Mammary microvascular endothelial cell (primary cell): ENCODE results near the genes DYNC2LI1 and PPM1B.

GRCh38 chr2:43110366-43111037 lies 115.9 kb downstream of the ZFP36L2 start:
- RAMPAGE, long total RNA: no peak

DNA sequence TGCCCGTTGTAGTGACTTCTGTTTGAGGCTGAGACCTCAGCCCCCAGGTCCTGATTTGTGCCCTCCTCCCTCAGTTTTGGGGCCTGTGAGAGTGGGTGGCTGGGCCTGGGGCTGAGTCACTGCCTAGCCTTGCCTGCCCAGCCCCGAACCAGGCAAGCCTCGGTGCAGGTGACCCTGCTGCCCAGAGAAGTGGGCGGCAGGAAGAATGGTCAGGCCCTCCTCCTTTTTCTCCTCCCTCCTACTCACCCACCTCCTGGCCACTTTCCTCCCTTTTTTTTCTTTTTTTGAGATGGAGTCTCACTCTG lies 66.6 kb downstream of the ZFP36L2 start:
- RAMPAGE, long total RNA: no peak

- RAMPAGE, long total RNA: no peak
Observed at GRCh38 chr2:43173897-43174282, 52.5 kb downstream of the ZFP36L2 start.

DNA sequence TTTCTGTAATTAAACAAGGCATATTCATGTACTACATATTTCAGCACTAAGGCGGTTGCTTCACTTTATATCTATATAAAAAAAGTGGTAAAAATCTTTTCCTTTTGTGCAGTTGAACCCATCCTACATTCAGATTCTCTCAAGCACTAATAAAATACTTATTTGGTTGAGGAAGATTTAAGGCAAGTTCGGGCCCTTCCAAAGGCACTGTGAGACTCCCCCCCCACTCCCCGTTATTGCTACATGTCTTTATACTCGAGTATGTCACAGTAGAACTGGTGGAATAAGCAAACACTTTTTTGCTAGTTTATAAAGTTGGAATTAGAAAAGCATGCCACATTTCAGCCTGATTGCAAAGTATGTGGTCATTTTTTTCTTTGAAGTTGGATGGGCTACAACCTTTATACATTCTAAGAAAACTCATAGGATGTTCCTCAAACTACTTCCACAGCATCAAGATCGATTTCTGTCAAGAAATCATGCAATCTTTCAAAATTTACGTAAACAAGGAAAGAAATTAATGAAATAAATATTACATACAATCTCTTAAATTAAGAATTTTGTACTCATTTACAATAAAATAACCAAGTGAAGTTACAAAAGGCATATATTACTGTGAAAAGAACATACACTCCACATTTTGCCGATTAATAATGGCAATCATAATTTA lies 3.6 kb downstream of the ZFP36L2 start:
- RAMPAGE, long total RNA: no peak

- RAMPAGE, long total RNA: no peak
Observed at GRCh38 chr2:43223422-43224599, 2.6 kb downstream of the ZFP36L2 start.

DNA sequence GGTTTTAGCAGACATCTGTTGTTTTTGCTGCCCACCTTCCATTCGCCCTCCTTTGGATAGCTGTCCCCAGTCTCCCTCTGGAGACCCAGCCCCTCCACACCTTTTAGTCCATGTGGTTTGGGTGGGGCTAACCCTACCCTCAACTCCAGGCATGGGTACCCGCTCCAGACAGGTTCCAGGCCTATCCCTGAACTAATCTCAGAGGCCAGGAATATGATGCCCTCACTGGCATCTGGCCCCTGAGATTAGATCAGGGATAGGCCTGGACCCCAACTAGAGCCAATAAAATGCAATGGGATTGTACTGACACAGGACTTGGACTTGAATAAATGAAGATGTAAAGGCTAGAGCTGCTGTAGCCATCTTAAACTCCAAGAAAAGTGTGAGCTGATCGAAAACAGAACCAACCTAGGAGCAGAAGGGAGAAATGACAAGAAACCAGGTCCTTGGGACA lies 27.5 kb upstream of the ZFP36L2 start:
- RAMPAGE, long total RNA: no peak

GRCh38 chr2:43267341-43267897 lies 41.0 kb upstream of the ZFP36L2 start:
- RAMPAGE, long total RNA: no peak

- RAMPAGE, long total RNA: no peak
Observed at GRCh38 chr2:43300515-43301702, 74.5 kb upstream of the ZFP36L2 start.

- RAMPAGE, long total RNA: no peak
Observed at GRCh38 chr2:43313308-43313868, 87.0 kb upstream of the ZFP36L2 start.

DNA sequence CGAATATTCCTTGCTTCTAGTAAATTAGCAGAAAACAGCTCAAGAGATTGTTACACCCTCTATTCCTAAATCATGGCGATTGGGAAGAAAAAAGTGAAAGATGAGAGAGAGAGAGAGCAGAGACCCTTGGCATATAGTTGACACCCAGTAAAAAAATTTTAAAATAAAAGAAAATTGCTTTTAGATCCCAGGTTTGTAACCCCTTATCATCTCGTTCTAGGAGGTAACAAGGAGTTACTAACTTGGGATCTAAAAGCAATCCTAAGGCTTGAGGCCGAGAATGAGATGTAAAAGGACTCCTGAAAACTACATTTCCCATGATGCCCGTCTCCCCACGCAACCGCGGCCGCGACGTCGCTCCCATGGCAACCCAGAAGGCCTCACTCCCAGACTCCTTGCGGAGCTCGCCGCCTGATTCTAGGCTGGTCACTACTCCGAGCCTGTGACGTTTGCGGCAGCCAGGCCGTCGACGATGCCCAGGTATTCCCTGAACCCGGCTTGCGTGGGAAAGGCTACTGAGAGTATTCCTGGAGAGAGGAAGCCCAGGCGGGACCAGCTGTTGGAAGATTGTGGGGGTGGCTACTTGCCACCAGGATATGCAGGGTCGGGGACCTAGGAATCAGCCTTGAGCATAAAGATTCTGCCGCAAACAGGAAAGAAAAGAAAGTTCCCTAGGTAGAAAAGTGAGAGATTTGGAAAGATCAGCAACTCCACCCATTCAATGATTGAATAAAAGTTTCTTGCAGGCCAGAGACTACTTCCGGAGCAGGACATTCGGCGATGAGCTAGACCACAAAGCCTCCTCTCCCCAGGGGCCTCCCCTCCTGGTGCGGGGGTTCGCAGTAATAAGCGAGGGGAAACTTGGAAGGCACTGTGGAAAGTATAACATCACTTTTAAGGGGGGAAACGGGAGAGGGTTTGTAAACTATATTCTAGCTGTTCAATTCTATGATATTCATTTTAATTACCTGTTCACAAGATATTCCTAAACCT lies at the start of gene DYNC2LI1:
Gene DYNC2LI1 (plus strand): TSS at position 373 of the 993 bp plus-strand sequence.
- RAMPAGE, long total RNA: start-site peak on the plus strand centred at position 399 of the sequence, 46 bp wide, 381 and 159 reads in 2 replicates

DNA sequence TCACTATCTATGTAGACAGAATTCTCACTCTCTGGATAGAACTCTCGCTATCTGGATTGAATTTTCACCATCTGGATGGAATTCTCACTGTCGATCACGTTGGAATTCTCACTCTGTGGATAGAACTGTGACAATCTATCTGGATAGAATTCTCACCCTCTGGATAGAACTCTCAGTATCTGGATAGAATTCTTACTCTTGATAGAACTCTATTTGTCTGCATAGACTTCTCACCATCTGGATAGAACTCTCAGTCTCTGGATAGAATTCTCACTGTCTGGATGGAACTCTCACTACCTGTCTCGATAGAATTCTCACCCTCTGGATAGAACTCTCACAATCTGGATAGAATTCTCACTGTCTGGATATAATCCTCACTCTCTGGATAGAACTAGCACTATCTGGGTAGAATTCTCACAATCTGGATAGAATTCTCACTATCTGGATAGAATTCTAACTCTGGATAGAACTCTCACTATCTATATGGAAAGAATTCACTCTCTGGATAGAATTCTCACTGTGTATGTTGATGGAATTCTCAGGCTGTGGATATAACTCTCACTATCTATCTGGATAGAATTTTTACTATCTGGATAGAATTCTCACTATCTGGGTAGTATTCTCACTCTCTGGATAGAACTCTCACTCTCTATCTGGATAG lies 31.2 kb downstream of the ABCG8 start:
- RAMPAGE, long total RNA: no peak

DNA sequence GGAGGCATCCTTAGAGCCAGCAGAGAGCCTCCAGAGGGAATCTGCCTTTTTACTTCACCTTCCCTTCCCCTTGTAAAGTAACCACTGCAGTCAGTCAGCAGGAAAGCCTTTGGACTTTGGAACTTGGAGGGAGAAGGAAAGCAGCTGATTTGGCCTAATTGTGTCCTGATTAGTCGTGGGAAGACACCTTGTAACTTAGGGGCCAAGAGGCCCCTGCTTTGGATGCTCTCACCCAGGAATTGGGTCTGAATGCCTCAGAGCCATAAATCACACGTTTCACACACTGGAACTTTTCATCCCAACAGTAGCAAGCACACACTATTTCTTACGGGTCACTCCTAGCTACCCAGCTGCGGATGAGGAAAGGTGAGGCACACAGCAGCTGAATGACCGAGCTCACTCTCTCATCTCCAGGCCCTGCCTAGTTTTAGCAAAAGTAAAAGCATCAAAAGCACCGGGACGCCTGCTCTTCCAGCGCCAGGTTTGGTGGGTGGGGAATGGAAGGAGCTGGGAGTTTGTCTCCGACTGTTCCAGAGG lies 80.9 kb upstream of the PPM1B start:
- RAMPAGE, long total RNA: no peak

GRCh38 chr2:44168628-44169340 lies at the start of gene PPM1B:
Gene PPM1B, plus strand, starts transcription at chr2:44168875.
- RAMPAGE, long total RNA: no peak

DNA sequence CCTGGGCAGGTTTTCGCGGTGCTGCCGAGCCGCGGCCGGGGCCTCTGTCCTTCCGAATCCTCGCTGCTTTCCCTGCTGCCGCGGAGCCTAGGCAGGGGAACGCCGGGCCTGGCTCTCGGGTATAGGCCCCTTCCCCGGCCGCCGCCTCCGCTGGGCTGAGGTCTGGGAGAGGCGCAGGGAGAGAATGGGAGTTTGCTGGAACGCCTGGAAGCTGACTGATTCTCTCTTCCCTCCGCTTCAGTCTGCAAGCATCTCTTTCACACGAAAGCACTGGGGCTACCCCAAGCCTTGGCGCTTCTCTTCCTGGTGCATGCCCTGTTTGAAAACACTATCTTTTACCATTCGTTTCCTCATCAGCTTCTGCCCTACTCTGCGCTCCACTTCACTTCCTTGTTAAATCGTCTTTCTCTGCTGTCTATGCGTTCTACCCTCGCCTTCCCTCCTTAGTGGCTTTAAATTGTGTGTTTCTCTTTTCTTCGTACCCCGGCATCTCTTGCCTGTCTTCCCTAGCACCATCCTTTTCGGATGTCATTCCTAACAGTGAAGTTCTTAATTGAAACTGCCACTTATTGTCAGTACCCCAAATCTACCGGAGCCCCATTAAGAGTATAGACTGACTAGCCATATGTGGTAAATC lies 784 bp downstream of the PPM1B start:
- RAMPAGE, long total RNA: no peak

DNA sequence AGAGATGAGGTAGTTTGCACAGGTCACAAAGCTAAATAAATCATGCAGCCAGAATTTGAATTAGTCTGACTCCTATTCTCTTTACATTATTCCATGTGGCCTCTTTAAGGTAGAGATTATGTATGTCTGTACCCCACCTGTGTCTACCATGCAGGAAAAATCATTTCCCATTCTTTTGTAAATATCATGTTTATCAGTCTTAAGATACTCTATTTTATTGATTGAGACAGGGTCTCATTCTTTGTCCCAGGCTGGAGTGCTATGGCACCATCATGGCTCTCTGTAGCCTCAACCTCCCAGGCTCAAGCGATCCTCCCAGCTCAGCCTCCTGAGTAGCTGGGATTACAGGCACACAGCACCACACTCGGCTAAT lies 52.7 kb upstream of the SLC3A1 start:
- RAMPAGE, long total RNA: no peak

DNA sequence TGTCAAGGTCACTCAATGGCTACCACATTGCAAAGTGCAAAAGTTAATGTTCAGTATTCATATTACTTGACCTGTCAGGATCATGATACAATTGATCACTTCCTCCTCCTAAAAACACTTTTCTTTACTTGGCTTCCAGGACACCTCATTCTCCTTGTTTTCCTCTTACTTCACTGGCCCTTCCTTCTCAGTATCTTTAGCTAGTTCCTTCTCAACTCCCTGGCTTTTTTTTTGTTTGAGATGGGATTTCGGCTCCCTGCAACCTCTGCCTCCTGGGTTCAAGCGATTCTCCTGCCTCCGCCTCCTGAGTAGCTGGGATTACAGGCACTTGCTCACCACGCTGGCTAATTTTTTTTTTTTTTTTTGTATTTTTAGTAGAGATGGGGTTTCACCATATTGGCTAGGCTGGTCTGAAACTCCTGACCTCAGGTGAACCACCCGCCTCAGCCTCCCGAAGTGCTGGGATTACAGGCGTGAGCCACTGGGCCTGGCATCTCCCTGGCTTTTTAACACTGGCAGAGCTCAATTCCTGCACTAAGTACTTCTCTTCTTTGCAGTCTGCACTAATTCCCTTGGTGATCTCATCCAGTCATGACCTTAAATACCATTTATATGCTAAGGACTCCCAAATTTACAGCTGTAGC lies 10.4 kb downstream of the PREPL start:
- RAMPAGE, long total RNA: no peak

GRCh38 chr2:44938630-44939703 lies 2.5 kb upstream of the SIX3 start:
- RAMPAGE, long total RNA: no peak

DNA sequence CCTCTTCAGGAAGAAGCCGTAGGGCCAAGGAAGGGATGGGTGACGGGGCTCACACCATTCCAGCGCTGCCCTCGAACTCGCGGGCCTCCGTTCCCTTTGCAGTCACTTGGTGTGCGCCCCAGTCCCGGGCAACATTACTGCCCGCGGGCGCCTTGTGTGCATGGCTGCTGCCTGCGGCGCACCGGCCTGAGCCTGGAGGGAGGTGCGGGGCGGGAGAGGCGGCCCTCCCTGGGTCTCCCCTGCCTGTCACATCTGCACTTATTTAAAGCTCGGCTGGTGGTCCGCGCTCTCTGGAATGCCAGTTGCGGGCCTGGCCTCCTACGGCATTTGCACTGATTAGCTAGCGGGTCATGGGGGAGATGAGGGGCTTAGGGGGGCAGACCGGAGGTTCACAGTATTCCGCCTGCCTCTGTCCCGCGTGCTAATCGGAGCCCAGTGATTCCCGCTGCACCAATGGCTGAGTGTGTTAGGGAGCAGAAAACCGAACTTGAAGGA lies 161.0 kb upstream of the SIX2 start:
- RAMPAGE, long total RNA: no peak

DNA sequence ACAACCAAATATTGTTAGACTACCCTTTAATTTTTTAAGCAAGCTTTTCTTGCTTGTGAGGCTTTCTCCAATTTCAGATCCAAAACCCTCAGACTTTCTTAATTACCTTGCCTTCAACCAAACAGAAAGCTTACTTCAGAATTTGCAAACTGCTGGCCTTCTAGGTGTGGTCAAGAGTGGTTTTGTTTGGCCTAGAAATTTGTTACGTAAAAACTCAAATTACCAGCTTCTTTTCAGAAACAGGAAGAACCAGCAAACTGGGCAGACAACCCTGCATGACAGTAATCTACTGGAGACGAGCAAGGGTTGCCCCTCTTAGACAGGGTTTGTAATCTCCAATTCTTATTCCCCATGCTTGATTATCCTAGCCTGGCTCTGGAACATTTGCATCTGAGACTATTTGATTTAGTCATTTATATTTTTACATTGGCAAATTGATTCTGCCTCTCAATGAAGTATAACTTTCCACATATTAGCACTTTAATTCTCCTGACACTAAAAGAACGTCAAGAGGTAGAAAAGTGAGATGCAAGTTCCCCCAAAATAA lies 27.0 kb downstream of the SRBD1 start:
- RAMPAGE, long total RNA: no peak

DNA sequence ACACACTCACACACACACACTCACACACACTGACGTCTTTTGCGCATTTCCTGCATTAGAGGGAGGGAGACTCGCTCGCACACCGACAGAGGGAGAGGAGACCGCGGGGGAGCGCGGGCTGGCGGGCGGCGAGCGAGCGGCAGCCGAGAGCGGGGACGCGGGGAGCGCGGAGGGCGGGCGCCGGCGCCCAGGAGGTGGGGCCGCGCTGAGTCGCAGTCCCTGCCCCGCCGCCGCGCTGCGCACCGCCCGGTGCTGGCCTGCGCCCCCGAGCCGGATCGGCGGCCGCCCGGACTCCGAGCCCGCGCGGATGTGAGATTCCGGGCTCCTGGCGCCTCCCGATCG lies 437 bp upstream of the PRKCE start:
- RAMPAGE, long total RNA: no peak